ENCODE measurements around a stretch of chr17.

DNA sequence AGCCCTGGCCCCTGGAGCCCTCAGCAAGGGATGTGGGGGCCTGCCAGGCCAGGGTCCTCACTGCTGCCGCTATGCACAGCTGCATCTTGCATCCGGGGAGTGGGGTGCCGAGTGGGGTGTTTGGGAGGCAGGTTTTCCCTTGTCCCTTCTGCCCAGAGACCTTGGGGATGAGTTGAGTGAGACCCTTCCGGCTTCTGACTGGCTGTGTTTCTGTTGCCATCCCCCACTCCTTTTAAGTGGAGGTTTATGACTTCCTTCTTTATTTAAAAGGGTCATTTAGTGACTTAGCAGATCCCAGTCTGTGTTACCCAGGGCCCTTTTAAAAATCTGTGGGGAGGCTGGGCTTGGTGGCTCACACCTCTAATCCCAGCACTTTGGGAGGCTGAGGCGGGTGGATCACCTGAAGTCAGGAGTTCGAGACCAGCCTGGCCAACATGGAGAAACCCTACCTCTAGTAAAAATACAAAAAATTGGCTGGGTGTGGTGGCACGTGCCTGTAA is 179.4 kb downstream of the SEPTIN9 start:
- PRO-cap: no peak

DNA sequence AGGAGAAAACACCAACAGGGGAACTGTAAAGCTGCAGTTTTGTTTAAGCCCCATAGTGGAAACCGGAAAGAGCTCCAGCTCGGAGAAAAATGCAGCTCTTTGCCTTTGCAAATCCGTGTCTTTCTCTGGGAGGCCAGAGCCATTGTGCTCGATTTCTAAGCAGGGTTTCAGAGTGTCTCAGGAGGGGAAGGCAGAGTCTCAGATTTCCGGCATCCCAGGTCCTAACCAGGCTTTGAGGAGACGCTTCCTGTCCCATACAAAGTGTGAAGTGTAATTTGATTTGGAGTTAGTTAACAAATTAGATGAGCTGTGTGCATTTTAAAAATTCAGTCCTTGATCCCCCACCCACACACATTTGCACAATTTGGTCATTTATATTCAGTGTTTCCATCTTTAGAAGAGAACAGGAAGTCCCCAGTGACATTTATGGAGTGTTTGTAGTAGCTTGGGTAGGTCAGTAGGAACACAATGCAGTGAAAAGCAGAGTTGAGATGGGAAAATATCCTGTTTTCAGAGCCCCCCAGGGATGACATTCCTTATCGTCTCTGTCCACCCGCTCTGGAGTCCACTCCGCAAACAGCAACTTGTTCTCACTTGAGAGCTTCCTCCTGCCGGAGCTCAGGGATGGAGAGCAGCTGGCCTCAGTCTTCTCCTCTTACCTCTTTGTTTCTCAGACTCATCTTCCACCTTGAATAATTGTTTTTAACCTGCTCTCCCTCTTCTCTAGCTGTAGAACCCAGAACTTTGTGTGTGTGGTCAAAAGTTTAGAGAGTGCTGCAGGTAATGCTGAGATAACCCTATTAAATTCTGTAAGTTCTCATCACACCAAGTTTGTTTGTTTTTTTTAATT is 191.5 kb downstream of the SEPTIN9 start:
- PRO-cap: no peak

GRCh38 chr17:77610034-77610662 is 328.8 kb downstream of the SEPTIN9 start:
- PRO-cap: no peak

GRCh38 chr17:77735631-77736472 is 222.7 kb upstream of the TNRC6C start:
- PRO-cap: no peak

- PRO-cap: no peak
These were observed 116.0 kb upstream of the TNRC6C start for GRCh38 chr17:77842560-77842879.

DNA sequence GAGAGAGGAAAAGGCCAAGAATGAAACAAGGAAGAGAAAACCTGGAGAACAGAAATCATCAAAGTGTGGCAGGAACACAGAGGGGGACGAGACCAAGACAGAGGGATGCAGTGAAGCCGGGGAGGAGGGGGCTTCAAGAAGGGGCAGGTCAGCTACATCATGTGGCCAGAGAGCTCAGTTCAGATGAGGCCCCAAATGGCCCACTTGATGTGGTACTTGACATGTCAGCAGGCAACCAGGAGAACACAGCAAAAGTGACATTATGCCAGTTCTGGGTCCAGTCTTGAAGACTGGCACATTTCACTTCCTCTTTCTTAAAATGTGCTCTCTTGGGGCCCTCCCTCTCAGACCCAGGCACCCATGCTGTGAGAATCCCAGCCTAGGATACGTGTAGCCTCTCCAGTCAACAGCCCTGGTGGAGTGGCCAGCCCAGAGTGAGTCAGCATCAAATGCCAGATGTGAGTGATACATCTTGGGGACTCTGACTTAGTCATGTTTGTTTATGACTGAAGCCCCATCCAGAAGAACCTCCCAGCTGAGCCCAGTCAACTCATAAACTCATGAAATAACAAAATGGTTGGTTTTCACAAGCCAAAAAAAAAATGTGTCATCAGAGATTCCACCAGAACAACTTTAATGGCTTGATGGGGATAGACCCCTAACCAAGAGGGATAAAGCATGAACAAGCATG is 82.6 kb upstream of the TNRC6C start:
- PRO-cap: no peak

- PRO-cap: no peak
These were observed 23.2 kb upstream of the TNRC6C start for GRCh38 chr17:77935215-77935795.

GRCh38 chr17:78018257-78018643 is 59.7 kb downstream of the TNRC6C start:
- PRO-cap: no peak

DNA sequence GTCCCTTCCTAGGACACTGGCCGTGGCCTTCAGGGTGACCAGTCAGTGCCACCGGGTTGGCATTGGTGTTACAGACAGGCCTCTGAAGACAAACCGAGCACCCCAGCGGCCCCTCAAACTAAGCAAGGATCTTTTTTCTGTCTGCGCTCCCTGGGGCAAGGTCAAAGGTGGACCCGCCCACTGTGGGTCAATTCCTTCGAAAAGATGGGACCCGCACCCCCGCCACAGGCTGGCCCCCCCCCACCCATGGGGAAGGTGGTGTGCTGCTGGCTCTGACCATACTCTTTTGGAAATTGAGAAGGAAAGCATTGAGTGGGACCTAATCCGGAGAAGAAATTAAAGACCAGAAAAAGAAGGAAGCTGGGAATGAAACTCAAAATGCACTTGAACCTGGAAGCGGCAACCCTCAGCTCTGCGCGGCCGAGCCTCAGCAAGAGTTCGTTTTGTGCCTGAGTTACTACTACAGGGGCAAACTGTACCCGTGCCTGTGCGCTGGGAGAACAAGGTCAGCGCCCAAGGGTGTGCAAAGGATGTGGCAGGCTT is 20.5 kb downstream of the TMC6 start:
- PRO-cap: no peak

GRCh38 chr17:78110762-78112040 is 17.4 kb downstream of the TMC6 start:
- PRO-cap: no peak

- PRO-cap: no peak
These were observed 16.2 kb downstream of the TMC6 start for GRCh38 chr17:78112269-78112827.

- PRO-cap: no peak
These were observed 759 bp upstream of the TMC8 start for GRCh38 chr17:78129499-78130524.

GRCh38 chr17:78223668-78224456 is 7.6 kb upstream of the TMEM235 start:
- PRO-cap: no peak

- PRO-cap: no peak
These were observed 41.3 kb downstream of the TMEM235 start for GRCh38 chr17:78272594-78273326.

DNA sequence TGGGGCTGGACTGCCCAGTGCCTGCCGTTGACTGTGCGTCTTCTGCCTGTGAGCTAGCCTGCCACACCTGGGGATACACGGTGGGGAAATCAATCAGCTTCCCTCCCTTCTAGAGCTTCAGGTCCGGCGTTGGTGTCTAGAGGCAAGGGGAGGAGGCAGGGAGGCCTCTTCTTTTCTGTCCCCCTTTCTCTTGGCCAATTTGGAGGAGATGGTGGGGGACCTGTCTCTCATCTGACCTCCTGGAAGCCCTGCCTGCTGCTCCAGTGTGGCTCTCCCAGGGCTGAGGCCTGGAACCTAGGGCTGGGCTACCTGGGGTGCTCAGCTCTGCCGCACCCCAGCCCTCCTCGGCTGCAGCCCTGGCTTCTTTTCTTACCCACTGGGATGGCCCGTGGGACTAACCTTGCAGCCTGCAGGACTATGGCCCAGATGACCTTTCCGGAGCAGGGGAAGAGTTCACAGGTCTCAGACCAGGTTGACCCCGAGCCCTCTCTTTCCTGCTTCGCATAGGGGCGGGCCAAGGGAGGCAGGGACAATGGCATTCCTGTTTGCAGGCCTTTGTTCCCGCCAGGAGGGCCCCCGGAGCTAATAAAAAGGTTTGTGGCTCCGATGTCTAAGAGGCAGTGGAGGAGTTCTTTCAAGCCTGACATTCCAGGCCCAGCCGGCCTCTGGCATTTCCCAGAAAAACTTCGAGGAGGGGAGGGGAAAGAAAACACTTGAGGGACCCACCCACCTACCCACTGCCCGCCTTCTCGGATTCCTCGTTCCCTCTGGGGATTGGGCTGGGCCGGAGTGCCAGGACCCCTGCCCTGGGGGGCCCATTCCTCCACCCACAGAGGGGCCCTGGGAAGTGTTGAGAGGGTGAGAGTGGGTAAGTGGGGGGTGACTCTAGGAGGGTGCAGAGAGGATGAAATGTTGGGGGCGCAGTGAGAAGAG is 5.6 kb upstream of the SOCS3 start:
- PRO-cap: no peak

DNA sequence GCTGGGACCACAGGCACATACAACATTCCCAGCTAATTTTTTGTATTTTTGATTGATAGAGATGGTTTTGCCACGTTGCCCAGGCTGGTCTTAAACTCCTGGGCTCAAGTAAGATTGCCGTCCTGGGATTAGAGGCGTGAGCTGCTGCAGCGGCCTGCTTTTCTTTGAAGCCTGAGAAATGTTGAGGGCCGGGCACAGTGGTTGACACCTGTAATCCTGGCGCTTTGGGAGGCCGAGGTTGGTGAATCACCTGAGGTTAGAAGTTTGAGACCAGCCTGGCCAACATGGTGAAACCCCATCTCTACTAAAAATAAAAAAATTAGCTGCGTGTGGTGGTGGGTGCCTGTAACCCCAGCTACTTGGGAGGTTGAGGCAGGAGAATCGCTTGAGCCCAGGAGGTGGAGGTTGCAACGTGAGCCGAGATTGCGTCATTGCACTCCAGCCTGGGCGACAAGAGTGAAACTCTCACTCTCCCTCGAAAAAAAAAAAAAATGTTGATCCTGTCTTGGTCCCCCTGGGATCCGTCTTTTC is 44.2 kb downstream of the PGS1 start:
- PRO-cap: no peak

GRCh38 chr17:78563590-78563882 is 13.7 kb downstream of the DNAH17 start:
- PRO-cap: no peak

- PRO-cap: no peak
These were observed 57.7 kb downstream of the CYTH1 start for GRCh38 chr17:78724284-78724959.

GRCh38 chr17:78783415-78784400 is 1.6 kb upstream of the CYTH1 start:
- PRO-cap: no peak

GRCh38 chr17:78795924-78796485 is 13.9 kb upstream of the CYTH1 start:
- PRO-cap: no peak